Vagina (tissue), 1 donor: ENCODE measurements around a stretch of chr2.

- PRO-cap: no peak
- RAMPAGE, long total RNA: no peak
These were observed 26.6 kb upstream of the IGFBP2 start for GRCh38 chr2:216606468-216607105.

GRCh38 chr2:216672341-216673263 is 22.7 kb downstream of the IGFBP5 start:
- PRO-cap: no peak
- RAMPAGE, long total RNA: start-site peak on the minus strand at chr2:216672755-216672930, 291 reads

DNA sequence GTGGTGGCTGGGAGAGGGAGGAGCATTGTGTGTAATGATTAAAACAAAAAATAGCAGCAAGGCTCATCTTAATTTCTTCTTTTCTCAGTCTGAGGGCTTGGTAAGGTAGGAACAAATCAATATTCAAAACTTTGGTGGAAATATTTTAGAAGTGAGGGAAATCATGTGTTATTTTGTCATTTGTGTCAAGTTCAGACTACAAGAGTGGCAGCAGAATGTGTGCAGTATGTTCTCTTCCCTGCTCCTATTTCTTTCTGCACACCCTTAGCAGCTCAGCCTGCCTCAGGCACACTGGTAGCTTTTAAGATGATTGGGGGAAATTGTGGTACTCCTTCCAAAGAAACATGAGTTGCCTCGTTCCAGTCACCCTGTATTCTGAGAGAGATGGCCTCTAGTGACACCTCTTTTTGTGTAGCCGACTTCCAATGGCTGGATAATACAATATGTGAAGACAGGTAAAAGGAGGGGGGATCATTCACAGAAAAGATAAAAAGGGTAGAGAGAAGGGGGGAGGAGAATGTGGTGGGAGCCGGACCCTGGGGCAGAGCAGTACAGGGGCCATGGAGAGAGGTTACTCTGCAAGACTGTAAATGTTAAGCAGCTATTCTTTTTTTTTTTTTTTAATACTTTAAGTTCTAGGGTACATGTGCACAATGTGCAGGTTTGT is 1.9 kb upstream of the IGFBP5 start:
- PRO-cap: no peak
- RAMPAGE, long total RNA: no peak

DNA sequence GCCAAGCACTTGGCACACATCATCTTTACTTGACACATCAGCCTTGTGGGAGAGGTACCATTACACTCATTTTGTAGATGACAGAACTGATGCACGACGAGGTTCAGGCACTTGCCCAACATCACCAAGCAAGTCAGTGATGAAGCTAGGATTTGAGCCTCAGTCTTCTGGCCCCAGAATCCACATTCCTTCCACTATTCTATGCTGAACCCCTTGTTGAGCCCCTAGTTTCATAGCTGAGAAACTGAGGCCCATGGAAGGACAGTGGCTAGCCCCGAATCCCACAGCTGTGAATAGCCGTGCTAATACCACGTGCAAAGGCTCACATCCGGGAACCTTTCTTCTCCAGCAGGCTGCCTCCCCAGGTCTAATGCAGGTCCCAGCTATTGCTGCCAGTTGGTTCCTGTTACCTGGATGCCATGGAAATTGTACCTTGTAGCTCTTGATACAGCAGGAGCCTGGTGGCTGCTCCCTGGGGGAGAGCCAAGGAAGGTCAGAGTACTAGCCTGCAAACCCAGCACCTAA is 30.6 kb downstream of the TNP1 start:
- PRO-cap: no peak
- RAMPAGE, long total RNA: no peak

DNA sequence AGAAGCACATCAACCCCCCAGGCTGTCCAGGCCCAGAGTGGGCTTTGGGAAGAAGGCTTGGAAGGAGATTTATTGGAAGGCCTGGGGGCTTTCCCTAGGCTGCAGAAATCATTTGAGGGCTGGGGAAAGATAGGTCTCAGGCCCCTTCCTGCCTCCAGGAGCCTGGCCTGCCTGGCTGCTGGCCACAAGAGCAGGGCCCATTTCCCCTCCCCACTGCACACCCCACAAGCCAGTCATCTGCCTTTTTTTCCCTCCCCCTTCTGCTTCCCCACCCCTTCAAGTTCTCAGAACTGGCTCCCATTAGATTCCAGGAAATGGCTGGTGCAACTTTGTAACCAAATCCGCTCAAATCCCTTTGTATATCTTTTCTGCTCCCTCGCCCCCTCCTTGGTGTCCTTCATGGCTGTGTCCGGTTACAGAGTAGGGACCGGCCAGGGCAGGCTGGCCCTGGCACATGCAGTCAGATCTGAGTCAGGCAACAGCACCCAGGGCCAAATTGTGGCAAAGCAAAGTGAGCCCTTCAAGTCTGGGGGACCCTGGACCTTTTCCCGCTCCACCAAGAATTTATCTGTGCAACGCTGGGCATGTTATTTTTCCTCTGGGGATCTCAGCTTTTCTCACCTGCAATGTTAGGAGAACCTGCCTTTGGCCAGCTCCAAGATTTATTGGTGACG is 20.8 kb upstream of the TNP1 start:
- PRO-cap: no peak
- RAMPAGE, long total RNA: no peak

DNA sequence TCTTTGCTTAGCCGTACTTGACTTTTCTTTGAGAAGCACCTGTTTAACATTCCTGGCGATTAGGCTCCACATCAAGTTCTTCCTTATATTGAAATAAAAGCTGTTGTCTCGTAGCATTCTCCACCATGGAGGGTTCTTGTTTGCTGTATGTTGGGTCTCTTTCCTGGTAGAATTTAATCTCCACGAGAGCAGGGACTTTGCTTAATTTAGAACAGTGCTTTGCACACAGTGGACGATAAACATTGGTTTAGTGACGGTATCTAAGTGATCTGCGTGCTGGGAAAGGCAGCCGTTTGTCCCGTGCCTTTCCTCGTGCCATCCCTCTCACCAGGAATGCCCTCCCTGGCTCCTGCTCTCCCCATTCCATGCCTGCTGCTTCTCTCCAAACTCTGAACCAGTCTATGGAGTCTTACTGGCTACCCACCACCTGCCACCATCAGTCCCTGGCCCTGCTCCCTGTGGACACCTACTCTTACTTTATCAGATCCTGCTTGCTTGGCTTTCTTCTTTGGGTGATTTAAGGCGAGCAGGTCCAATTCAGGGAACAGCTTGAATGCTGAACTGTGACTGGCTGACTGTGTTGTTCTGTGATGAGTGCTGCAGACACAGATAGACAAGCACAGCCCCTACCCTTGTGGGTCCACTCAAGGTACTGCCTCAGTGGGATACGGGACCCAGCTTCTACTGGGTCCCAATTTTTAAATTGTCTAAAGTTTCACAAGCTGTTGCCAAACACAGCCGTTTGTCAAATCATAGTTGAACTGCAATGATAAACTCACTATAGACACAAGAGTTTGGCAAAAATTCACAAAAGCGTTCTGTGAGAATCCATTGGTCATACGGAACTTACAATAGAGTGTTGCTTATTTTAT is 27.4 kb upstream of the TNP1 start:
- PRO-cap: no peak
- RAMPAGE, long total RNA: no peak

GRCh38 chr2:216933799-216934244 is 74.0 kb upstream of the TNP1 start:
- PRO-cap: no peak
- RAMPAGE, long total RNA: no peak

- PRO-cap: unidirectional peak, minus-strand start at chr2:216974648
- RAMPAGE, long total RNA: no peak
These were observed 114.7 kb upstream of the TNP1 start for GRCh38 chr2:216974585-216975010.

DNA sequence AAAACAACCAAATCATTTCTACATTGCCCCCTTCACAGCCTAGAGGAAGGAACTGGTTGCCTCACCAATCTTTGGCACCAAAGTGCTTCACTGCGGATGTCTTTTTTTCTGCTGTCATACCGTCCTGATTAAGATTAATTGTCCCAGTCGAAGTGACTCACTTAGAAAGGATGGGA is 500.9 kb upstream of the TNP1 start:
- PRO-cap: no peak
- RAMPAGE, long total RNA: no peak

GRCh38 chr2:217510741-217511262 is 492.0 kb downstream of the TNS1 start:
- PRO-cap: no peak
- RAMPAGE, long total RNA: no peak

- PRO-cap: no peak
- RAMPAGE, long total RNA: no peak
These were observed 317.6 kb downstream of the TNS1 start for GRCh38 chr2:217685072-217685646.

DNA sequence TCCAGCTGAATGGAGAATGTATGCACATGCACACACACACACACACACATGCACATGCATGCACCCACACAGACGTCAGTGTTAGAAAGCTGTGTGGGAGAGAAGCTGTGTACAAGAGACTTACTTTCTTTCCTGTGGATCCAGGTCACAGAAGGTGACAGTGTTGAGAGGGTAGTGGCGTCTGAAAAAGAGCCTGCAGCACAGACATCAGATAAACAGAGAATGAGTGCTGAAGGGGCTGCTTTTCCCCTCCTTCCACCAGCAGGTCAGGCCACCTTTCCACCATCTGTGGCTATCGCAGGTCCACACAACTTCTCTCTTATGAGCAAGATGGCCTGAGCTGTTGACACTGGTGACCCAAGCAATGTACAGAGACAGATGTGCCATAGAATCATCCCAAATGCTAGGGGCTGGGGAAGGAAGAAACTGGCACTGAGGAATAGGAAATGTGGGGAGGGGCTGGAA is 194.3 kb downstream of the TNS1 start:
- PRO-cap: no peak
- RAMPAGE, long total RNA: no peak

GRCh38 chr2:217815296-217815787 is 187.5 kb downstream of the TNS1 start:
- PRO-cap: no peak
- RAMPAGE, long total RNA: no peak

DNA sequence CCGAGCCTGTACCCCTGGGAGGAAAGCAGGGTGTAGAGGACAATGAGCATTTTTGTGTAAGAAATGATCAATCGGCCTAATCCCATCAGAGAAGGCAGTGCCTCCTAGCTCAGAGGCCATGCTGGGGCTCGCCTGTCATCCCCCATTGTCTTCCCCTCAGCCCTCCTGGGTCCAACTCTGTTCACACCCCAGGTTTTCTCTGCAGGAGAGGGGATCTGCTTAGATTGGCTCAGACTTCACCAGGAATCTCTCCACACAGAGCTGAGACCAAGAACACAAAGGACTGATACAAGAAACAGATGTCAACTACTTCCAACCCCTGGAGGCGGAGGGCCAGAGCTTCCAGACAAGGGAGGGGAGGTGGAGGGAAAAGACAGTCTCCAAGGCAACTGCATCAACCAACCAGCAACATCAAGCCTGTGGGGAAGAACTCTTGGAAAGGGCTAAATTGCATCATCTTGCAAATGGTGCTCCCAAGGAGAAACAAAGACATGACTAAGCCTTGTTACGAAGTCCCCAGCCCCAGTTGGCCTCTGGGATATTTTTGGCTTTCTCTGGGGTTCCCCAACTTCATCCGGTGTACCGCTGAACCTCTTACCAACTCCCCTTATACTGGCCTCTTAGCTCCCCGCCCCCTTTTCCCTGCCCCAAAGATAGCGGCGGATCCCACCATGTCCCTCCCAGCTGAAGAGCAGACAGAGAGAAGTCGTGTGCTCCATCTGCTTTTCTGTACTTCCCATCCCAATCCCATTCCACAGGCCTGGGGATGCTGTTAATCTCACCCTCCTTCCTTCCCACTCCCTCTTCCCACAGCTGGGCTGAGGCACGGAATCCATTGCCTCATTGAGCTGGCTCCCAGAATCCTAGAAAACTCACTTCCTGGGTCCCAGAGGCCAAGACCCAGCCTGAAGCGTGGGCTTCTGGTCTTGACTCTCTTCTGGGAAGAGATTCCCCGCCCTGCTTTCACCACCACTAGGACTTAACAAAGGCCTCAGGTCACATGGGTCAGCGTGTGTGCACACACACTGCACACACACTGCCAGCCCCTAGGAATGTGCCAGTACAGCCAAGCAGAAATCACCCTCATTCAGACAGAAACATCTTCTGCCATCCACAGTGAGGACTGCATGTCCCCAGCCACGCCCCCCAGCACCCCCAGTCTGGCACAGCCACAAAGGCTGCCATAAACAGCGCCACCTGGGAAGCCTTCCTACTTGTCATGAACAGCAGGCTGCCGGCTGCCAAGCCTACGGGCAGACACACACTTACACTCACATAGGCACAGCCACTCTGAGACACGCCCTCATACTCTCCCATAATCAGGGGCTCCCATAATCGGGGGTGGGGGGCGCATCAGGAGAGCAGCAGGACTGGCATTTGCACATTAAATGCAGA is 166.1 kb downstream of the TNS1 start:
- PRO-cap: no peak
- RAMPAGE, long total RNA: no peak

- PRO-cap: no peak
- RAMPAGE, long total RNA: no peak
These were observed 161.6 kb downstream of the TNS1 start for GRCh38 chr2:217841301-217841501.

- PRO-cap: no peak
- RAMPAGE, long total RNA: no peak
These were observed 161.2 kb downstream of the TNS1 start for GRCh38 chr2:217841661-217841955.

DNA sequence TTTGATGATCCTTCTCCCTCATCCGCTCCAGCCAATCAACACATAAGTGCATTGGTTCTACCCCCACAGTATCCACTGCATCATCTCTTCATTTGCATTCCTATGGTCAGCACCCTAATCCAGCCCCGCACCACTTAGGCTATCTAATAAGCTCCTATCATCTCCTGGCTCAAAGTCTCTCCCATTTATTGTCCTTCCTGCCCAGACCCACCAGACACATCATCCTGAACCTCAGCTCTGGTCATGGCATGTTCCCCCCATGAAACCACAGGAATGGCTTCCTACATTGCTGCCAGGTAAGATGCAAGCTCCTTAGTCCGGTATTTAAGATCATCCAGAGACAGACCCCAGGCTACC is 158.7 kb downstream of the TNS1 start:
- PRO-cap: no peak
- RAMPAGE, long total RNA: no peak

DNA sequence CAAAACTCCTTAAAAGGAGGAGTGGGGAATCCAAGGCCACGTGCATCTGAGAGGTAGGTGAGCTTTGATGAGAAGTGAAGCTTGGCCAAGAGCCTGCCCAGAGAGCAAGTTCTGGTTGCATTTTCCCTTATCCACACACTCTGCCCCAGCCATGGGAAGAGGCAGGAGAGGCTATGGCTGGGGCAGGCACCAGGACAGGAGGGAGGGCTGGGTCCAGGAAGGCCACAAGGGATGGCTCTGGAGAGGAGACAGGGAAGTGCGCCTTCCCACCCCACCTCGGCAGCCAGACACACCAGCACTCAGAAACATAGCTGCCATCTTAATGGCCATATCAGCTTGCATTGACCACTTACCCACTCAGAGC is 148.2 kb downstream of the TNS1 start:
- PRO-cap: no peak
- RAMPAGE, long total RNA: no peak

- PRO-cap: bidirectional peak, plus-strand start at chr2:217902967, minus-strand start at chr2:217902825; bidirectional peak, plus-strand start at chr2:217903165, minus-strand start at chr2:217903005
- RAMPAGE, long total RNA: no peak
These were observed 100.1 kb downstream of the TNS1 start for GRCh38 chr2:217902460-217903391.

DNA sequence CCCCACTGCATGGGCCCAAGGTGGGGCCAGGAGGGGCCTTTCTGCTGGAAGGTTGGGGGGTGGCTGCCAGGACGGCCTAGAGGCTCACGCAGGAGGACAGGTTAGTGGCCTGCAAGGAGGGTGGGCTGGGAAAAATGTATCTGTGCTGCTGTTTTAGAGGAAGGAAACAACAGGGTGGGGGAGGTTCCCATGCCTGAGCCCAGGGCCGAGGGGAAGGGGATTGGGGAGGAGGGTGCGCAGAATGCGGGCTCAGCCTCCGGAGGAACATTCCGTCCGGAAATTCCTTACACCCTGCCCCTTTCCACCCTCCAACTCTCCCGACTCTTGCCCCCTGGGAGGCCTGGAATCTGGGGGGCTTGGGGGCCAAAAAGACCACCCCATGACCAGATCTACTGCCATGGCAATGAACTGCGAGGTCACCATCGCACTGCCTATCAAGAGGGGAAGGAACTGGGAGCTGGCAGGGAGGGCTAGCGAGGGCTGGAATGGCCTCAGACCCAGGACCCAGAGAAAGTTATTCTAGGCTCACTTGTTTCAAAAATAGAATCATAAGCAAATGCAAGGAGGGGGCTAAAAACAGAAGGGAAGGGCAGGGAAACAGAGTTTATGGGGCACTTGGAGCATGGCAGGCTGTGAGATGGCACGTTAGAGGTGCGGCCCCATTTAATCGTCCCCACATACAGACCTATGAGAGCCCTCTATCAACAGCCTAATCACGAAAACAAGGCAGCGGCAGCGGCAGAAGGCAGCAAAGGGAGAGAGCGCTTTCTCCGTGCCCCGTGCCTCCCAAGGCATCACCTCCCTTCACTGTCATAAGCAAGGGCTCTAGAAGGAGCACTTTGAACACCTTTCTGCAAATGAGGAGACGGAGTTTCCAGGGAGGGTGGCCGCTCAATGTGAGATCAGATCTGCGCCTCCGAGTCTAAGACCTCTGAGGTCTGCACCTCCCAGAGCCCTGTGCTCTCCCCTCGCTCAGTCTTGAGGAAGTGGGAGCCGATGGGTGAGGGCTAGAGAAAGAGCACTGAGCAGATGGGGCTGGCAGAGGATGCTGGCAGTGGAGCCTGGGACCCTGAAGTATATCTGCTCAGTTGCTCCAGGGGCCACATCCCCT is 90.3 kb downstream of the TNS1 start:
- PRO-cap: bidirectional peak, plus-strand start at position 614 of the sequence, minus-strand start at position 487 of the sequence
- RAMPAGE, long total RNA: no peak